Mesenteric fat pad (tissue), 1 donor: ENCODE measurements around the genes VGLL1, F9, MAGEC3, SLITRK2 and IDS.

- PRO-cap, result no peak
Measured at GRCh38 chrX:136531886-136532301, at the start of gene VGLL1. Gene VGLL1 (plus strand): TSS chrX:136532215.

GRCh38 chrX:136617326-136617633, 30.7 kb upstream of the CD40LG start:
- PRO-cap, result no peak

DNA sequence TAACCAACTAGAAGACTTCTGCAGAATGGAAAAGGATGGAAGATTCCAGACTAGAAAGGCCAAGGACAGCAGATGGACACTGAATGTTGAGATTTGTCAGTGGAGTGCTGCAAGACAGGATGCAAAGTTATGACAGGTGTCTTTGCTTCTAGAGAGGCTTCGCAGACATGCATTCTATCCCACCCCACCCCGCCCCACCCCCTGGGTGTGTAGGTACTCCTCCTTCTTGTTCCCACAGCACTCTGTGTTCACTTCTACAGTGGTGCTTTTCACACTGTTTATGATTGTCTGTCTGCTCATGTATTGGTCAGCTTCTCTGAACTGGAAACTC, 6.3 kb upstream of the CD40LG start:
- PRO-cap, result no peak

- PRO-cap, result no peak
Measured at GRCh38 chrX:136666038-136667260, 18.5 kb downstream of the CD40LG start.

- PRO-cap, result no peak
Measured at GRCh38 chrX:136779107-136779937, 1.4 kb downstream of the ARHGEF6 start.

GRCh38 chrX:136781597-136781985, 859 bp upstream of the ARHGEF6 start:
- PRO-cap, result no peak

GRCh38 chrX:136784309-136784689, 3.6 kb upstream of the ARHGEF6 start:
- PRO-cap, result no peak

DNA sequence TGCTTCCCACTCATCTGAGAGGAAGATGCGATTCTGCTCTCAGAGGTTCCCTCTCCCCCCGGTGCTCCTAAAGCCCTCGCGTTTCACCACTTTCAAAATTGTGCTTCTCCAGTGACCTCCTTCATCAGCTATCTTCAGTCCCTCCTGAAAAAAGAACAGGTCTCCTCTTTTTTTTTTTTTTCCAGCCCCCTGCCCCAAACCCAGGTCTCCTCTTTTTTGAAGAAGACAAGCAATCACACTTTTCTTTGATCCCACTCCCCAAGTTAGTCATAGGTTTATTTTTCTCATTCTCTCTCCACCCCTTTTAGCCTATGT, 432.0 kb downstream of the ZIC3 start:
- PRO-cap, result no peak

GRCh38 chrX:139530633-139531136, at the start of gene F9:
Gene F9 (plus strand): TSS chrX:139530739.
- PRO-cap, result no peak

DNA sequence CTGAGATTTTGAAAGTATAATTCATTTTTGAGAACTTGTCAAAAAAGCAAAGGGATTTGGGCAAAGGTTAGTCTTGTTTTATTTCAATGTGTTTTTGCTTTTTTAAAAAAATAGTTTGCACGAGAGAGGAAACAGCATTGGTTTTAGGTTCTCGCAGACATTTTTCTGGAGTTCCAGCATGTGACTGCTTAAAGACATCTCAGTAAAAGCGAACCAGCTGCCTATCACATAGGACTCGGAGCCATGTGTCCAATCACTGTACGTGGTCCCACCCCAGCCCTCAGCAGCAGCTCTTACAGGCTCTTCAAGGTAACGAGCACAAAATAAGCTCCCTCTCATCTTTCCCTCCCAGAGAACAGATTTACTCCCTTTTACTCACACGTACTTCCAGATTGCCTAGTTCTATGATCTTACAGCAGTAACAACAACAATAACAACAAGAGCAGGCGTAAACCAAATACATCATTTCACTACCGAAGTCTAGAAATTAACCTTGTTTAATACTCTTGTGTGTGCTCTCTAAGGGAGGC, 68.7 kb downstream of the MCF2 start:
- PRO-cap, result no peak

DNA sequence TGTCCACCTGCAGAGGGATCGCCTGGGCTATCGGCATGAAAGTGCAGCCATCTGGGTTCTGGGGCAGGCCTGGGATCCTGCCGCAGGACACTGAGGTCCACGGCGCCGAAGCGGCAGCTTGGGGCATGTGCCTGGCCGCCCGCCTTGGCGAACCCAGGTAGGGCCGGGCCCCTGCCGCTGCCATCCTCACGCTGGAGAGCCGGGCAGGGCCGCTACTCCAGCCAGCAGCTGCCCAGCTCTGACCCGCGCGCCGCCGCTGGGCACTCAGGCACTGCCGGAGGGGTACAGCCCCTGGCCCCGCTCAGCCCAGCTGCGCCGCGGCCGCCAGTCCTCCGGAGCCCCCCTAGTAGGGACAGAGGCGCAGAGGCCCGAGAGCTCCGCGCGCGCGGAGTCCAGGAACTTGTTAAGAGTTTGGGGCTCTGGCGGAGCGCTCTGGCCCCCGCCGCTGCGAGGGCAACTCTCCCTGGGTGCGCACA, 15.9 kb downstream of the MCF2 start:
- PRO-cap, result no peak

- PRO-cap, result no peak
Measured at GRCh38 chrX:139710949-139711183, 2.9 kb upstream of the MCF2 start.

DNA sequence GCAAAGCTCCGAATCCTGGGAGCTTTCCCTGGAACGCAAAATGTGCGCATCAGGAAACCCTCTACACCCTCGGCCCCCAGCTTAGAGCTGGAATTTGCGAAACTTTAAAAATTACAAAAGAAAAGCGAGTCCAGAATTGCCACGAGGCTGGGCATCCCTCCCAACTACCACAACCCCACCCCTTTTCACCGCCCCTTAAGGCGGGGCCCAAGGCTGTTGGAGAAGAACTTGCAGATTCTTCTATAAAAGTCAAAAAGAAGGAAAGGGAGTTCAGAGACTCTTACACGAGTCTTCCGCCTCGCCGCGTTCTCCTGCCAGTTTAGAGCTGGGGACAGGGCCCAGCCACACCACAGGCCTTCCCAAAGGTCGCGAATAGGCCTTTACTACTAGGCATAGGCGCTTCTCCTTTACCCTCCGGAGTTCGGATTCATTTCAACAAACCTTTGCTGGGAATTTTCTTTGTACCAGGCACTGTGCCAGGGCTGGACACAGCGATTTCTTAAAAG, 560 bp upstream of the ATP11C start:
- PRO-cap, result no peak

- PRO-cap, result no peak
Measured at GRCh38 chrX:141837959-141838567, at the start of gene MAGEC3. Gene MAGEC3 (plus strand): TSS chrX:141838316.

DNA sequence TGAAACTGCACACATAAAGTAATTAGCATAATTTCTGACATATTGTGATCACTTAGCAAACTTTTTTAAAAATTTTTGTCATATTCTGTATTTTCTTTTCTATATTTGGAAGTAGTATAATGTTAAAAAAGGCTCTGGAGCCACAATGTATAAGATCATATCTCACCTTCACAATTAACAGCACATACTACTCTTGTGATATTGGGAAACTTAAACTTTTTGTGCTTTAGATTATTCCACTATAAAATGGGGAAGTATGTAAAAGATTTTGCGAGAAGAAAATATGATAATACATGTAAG, 322.6 kb upstream of the SPANXN4 start:
- PRO-cap, result no peak

DNA sequence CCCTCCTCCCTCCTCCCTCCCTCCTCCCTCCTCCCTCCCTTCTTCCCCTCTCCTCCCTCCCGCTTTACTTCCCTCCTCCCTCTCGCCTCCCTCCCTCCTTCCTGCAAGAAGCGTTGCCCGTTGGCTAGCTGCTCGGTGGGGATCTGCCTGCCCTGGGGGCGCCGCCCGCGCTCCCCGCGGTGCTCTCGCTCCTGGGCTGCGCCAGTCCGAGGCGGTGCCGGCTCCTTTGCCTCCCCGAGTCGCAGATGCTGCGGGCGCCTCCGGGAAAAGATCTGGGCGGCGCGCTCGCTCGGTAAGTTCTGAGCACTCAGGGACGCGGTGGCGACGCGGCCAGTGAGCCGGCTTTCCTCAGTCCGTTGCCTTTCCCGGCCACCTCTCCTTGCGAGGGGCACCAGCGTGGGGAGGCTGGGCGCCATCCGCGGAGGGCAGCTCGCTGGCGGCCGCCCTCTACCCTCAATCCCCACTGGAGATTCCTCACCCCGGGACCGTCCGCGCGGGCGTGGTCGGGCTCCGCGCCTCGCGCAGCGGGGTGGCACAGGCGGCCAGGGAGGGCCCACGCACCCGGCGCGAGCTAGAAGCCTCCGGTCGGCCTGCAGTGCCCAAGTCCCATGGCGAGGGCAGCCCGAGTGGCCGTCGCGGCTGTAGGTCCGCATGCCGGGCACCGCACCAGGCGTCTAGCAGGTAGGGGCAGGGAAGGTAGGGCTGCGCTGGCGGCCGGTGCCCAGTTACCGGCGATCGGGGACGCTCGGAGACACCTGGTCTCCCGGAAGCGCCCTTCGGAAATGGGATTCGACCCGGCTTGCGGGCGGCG, at the start of gene SLITRK2:
SLITRK2 (plus strand) TSS at position 95 of the 811 bp plus-strand sequence.
- PRO-cap, result no peak

DNA sequence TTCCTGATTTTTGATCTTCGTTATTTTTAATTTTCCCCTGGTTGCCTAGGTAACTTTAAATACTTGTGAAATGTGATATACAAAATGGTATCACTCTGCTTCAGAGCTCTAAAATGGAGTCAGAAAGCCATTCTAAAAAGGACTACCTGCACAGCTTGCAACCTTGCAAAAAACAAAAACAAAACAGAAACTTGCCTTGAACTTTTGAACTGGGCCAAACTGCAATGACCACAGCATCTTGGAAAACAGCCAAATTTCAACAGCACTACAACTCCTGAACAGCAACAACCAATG, 36.0 kb upstream of the FMR1 start:
- PRO-cap, result no peak

DNA sequence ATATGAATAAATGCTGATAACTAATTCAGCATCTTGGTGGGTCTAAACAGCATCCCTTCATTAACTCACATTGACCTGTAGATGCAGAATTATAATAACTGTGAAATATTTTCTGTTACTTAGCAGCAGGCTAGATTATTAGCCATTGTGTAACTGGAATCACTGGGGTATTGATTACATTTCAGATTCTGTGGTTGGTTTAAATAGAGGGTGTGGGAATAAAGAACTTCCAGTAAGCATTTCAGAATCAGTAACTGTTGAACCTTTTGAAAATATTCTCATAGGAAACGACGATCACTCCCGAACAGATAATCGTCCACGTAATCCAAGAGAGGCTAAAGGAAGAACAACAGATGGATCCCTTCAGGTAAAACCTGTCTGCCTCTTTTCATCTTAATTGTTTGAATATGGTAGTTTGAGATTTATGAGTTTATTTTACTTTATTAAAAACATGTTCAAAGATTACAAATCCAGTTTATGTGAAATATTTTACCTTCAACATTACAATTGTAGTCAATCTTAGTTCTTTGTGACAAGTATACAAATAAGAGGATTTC, 33.6 kb downstream of the FMR1 start:
- PRO-cap, result no peak

DNA sequence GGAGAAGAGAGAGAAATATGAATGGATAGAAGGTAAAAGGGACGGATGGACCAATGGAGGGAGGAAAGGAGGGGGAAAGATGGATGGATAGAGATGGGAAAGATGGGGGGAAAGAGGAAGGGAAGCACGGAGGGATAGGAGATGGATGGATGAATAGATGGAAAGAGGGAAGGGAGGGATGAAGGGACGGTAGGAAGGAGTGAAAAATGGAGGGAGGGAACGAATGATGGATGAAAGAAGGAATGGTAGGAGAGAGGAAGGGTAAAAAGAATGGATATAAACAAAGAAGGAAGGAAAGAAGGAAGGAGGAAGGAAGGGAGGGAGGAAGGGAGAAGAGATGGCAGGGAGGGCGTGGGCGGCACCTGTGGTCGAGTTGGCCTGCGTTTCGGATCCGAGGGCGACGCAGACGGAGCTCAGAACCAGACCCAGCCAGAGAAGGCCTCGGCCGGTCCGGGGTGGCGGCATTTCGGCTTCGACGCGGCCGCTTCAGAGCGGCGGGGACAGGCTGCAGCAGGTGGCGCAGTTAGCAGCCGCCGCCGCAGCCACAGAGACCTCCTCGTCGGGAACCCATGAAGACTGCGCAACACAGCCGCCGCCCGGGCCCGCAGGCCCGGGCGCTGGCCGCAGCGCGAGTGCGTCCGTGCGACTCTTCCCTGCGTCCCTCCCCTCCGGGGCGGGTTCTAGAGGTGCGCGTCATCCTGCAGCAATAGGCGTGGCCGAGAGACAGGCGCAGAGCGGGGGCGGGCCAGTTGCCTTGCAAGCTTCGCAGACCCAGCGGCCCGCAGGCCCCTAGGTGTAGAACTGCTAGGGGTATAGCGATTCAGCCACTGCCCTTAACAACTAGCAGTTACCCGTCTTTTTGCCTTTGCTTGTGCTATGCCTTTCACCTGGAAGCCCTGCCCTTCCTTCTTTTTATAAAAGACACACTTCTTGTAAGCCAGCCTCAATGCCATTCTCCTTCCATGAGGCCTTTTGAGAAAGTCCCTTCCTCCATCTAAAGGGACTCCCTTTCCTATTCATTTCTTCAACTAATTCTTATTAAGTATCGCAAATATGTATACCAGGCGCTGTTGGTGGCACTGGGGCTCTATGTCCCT, at the start of gene IDS:
IDS (minus strand) TSS at position 634 of the 1,097 bp plus-strand sequence.
- PRO-cap, result unidirectional peak, minus-strand start at position 634 of the sequence

DNA sequence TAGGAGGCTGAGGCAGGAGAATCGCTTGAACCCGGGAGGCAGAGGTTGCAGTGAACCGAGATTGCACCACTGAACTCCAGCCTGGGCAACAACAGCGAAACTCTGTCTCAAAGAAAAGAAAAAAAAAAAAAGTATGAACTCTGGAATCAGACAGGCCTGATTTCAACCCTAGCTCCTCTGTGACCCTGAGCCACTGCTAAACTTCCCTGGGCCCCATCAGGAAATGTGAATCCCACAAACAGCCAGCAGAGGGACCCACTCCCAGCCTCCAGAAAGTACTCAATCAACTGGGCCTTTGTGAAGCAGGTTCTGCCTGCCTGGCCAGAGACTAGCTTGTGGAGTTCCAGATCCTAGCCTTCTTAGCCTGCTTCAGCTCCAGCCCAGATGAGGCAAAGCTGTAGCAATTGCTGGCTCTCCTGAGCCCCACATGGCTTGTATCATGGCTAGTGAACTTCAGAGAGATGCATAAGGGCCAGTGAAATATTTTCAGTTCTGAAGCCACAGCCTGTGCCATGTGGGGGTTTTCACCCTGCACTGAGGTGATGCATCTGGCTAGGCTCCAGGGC, 7.2 kb upstream of the IDS start:
- PRO-cap, result no peak